Esophagus muscularis mucosa (tissue), 4 donors: ENCODE measurements around a stretch of chr7.

DNA sequence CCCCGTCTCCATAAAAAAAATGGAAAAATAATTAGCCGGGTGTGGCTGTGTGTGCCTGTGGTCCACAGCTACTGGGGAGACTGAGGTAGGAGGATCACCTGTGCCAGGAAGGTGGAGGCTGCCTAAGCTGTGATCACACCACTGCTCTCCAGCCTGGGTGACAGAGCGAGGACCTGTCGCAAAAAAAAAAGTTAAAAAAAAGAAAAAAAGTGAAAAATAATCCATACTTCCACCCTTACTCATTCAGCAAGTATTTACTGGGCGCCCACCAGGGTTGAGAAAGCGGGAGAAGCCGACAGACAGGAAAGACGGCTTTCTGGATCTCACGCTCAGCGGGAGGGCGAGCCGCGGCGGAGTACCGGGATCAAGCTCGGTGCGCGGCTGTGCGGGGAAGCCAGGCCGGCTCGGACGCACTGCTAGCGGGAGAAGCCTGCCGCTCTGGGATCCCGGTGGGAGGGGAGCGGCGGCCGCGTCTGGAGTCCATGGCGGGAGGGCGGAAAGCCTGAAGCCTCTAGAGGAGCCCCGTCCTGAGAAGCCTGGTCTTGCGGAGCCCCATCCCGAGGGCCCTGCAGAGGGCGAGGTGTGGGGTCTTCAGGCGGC is 83.1 kb downstream of the VIPR2 start:
- PRO-cap: no peak
- RAMPAGE, long total RNA, 4 experiments: no peak in any of the 4 experiments

DNA sequence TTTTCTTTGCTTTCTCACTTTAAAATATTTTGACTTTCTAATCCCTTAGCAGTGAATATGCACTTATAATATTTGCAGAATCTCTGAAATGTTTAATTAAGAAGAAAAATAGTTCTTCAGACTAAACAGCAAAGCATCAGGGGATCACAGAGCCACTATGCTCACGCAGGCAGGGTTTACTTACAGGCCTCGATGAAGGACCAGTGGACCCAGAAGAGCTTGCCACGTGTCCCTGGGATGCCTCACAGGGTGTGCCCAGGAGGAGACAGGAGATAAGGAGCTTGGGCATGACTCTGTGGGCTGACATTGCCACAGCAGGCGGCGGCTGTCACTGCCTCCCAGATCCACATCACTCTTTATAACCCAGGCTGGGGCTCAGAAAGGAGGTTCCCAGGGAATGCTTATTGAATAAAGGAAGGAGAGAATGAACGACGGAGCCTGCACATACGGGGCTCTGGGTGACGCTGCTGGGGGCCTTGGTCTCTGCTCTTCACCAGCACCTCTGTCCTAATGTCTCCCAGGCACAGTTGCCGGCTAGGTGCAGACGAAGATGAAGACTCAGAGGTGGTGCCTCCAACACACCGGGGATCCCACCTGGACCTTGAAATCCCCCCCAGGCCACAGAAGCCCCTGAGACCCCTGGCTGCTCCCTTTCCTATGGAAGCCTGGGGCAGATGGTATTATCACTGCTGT is 45.4 kb downstream of the VIPR2 start:
- PRO-cap: bidirectional peak, plus-strand start at position 131 of the sequence, minus-strand start outside the sequence
- RAMPAGE, long total RNA, 4 experiments: no peak in any of the 4 experiments

GRCh38 chr7:159253592-159254040 is 108.9 kb upstream of the VIPR2 start:
- PRO-cap: no peak
- RAMPAGE, long total RNA, 4 experiments: no peak in any of the 4 experiments